Neural progenitor cell (in vitro differentiated cells): ENCODE measurements around the gene SKOR1.

DNA sequence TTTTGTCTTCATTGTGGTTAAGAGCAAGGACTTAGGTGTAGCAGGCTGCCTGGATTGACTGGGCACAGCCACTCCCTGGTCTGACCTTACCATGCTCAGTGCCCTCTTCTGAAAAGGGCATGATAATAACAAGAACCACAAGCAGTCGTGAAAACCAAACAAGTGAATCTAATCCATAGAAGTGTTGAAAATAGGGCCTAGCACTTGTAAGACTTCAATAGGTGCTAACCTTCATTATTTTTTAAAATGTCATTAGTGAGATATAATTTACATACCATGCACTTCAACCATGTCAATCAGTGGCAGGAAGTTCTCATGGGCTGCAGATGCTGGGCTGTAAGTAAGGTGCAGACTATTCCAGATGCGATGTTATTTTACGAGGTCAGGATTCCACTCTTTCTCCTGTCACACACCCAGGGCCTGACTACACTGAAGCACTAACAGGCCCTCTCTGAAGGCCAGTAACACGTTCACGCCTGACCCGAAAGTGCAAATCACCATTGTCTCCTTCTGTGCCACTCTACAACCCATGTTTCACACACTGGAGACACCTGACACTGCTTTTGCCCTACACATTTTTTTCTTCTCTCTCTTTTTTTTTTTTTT, 9.2 kb upstream of the SMAD3 start:
- RAMPAGE, long total RNA: no peak

DNA sequence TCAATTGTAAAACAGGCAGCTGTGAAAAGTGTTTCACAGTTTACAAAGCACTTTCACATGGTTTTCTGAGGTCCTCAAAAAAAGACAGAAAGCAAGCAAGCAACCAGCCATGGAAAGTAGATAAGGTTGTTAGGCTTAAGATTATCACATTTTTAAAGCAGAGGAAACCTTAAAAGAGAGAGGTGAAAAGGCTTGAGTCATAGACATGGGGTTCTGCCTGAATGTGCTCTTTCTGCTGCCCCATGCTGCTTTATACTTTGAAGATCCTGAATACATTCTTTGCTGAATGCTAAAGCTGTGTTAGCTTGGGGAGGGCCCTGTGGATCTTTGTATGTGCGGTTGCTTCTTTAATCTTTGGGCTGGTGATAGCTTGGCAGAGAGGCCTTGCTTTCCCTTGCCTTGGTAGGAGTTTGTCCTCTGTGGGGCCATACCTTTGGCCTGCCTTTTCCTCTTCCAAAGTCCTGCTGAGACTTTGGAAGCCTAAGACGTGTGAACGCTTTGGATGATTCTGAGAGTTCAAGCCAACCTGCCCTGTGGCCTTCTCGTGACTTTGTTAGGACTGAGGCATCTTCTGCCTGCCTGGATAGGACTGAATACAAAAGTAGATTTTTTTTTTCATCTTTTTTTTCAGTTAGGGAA, 2.7 kb downstream of the SMAD3 start:
- RAMPAGE, long total RNA: no peak

DNA sequence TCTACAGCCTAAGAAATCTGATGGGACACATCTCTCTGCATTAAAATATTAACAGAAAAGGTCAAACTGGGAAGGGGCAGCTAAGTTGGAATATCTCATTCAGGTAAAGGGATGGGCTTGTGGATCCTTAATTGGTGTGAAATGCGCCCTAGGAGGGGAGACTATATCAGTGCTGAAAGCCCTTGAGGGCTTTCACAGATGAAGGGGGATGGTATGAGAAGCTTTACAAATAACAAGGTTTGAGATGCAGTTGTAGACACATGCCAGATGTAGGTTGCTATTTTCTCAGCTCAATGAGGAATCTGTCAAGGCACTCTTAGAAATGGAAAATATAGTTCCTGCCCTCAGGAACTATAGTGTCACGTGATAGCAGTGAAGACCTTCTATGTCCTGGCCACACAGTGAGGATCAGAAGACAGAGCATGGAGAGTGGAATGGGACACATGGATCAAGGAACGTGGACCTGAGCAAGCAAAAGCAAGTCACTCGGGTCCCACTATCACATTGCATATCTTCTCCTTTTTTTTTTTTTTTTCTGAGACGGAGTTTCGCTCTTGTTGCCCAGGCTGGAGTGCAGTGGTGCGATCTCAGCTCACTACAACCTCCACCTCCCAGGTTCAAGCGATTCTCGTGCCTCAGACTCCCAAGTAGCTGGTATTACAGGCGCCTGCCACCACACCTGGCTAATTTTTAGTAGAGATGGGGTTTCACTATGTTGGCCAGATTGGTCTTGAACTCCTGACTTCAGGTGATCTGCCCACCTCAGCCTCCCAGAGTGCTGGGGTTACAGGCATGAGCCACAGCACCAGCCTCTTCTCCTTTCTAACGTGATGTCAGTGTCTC, 21.2 kb downstream of the SMAD3 start:
- RAMPAGE, long total RNA: no peak

DNA sequence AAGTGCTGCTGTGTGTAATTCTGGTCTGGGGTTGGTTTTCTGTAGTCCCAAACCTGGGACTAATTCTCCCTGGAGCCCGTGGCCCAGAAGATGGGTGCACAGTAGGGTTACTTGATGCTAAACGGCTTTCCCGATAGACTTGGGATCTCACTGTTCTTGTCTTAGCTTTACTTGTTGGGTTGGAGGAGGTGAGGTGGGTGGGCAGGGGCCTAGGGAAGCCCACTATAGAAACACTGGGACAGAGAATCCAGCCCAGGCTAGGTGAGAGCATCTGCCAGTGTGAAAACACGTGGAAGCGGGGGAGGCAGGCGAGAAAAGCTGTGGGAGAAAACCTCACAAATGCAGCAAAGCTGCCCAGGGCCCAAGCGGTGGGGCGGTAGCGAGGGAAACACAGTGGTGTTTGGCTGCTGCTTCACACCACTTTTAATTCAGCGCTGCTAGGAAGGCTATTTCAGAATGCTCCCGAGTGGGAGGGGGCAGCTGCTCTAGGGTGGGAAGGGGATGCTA, 22.8 kb downstream of the SMAD3 start:
- RAMPAGE, long total RNA: no peak

DNA sequence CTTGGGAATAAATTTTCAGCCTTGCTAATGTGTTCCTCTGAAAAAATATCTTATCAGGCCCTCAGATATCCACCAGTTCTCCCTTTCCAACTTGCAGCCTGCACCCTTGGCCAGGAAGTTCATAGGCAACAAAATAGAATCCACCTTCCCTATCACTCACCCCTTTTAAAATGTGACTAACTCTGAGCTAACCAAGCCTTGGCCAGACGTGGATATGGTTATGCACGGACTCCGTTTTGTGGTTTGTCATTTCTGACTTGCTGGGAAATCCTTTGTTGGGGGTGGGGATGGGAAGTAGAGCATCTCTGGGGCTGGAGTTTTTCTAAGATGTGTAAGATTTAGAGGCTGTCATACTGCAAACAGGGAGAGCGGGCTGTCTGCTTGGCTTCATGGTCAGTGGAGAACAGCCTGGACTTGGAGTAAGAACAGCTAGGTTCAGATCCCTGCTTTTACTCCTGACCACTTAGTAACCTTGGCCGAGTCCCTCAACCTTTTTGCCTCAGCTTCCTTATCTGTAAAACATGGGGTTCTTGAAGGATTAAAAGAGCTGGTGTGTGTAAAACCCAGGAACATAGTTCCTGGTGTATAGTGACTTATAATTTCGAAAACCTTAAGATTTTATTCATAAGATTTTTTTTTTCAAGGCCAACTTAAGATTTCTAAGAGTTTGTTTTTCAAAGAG, 62.6 kb downstream of the SMAD3 start:
- RAMPAGE, long total RNA: no peak

DNA sequence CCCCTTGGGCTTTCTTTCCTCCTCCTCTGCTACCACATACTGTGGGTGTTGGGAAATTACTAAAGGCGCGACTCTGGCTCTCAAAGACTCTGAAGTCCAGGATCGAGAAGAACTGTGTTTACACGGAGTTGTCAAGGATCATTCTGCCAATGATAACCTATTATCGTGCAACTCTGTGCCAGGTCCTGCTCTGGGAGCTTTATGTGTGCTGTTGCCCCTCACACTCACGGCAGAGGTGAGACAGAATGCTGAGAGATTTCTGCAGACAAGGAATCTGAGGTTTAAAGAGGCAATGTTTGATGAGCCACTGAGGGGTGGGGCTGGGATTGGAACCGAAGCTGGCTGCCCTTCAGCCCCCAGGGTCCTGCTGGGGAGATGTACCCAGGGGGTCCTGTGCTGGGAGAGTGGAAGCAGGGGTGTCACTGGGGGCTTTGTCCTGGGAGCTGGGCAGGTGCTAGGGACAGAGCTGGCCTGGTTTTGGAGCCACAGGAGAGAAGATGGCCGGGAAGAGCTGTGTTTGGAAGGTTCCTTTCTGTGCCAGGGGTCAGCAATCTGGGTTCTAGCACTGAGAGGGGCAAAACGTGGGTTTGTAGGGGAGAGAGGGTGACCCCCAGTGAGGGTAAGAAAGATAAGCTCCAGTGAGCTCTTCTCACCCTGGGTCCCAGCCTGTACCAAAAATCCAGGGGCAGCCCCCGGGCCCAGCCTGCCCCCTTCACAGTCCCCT, 69.4 kb downstream of the SMAD3 start:
- RAMPAGE, long total RNA: no peak

DNA sequence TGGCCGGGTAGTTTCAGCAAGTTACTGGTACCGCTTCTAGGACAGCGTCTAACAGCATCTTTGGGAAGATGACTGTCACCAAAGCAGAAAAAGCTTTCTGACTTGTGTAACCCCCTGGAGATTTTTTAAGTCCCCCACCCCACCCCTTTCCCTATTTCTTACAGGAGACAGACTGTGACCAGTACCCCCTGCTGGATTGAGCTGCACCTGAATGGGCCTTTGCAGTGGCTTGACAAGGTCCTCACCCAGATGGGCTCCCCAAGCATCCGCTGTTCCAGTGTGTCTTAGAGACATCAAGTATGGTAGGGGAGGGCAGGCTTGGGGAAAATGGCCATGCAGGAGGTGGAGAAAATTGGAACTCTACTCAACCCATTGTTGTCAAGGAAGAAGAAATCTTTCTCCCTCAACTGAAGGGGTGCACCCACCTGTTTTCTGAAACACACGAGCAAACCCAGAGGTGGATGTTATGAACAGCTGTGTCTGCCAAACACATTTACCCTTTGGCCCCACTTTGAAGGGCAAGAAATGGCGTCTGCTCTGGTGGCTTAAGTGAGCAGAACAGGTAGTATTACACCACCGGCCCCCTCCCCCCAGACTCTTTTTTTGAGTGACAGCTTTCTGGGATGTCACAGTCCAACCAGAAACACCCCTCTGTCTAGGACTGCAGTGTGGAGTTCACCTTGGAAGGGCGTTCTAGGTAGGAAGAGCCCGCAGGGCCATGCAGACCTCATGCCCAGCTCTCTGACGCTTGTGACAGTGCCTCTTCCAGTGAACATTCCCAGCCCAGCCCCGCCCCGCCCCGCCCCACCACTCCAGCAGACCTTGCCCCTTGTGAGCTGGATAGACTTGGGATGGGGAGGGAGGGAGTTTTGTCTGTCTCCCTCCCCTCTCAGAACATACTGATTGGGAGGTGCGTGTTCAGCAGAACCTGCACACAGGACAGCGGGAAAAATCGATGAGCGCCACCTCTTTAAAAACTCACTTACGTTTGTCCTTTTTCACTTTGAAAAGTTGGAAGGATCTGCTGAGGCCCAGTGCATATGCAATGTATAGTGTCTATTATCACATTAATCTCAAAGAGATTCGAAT, 63.9 kb downstream of the AAGAB start:
- RAMPAGE, long total RNA: no peak

- RAMPAGE, long total RNA: no peak
These were observed 55.7 kb upstream of the C15orf61 start for GRCh38 chr15:67465020-67465767.

DNA sequence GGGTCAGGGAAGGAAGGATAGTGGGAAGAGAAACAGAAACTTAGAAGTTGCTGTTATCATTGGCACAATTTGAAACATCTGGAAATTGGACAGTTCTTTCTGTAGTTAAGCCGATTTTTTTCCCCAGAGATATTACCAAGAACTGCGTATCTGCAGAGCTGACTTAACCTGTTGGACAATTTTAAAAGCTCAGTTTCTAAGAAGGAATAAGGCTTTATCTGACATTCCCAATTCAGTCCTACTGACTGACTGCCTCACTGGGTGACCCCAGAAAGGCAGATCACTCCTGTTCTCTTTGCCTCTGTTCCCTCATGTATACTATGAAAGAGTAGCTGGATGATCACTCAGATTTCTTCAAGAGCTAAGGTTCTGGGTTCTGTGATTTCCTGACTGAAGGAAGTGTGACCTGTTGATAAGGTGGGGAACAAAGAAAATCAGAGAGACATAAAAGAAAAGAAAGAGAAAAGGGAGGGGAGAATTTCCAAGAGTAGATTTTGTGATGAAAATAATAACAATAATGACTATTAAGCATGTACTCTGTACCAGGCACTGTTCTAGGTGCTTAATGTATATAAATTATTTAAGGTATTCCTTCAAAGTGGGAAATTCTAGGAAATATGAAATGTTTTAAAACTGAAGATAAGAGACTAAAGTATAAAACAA, 128.4 kb downstream of the MAP2K5 start:
- RAMPAGE, long total RNA: no peak

DNA sequence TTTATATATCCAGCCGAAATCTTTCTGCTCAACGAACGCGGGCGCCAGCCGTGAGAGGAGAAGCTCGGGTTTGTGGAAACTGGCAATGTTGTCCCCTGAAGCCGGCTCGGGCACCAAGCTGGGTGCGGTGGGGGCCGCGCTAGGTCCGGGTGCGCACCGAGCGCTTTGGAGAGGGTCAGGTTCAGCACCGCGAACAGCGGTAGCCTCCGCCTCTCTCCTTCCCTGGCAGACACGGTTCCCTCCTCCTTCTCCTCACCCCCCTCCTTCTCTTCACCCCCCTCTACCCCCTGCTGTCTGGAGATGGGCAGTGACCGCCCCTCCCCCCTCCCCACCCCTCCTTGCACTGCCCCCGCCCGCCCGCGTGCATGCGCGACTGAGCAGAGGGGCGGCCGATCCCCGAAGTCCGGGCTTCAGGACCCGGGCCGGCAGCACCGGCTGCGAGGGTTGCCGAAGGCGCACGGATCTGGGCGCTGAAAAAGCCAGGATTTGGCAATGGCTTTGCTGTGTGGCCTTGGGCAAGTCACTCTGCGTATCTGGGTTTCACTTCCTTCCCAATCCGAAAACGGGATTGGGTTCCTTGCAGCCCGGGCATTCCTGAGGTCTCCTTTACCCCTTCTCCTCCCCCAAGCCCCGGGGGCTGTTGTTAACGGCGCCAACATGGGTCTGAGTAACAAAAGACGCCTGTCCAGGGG, at the start of gene SKOR1:
SKOR1 (plus strand) TSS at position 399 of the 692 bp plus-strand sequence.
- RAMPAGE, long total RNA: no peak

GRCh38 chr15:67838780-67839501, 13.6 kb downstream of the SKOR1 start:
- RAMPAGE, long total RNA: no peak

- RAMPAGE, long total RNA: no peak
These were observed 16.1 kb downstream of the SKOR1 start for GRCh38 chr15:67841398-67841735.

- RAMPAGE, long total RNA: no peak
These were observed 59.2 kb downstream of the SKOR1 start for GRCh38 chr15:67884157-67885343.

DNA sequence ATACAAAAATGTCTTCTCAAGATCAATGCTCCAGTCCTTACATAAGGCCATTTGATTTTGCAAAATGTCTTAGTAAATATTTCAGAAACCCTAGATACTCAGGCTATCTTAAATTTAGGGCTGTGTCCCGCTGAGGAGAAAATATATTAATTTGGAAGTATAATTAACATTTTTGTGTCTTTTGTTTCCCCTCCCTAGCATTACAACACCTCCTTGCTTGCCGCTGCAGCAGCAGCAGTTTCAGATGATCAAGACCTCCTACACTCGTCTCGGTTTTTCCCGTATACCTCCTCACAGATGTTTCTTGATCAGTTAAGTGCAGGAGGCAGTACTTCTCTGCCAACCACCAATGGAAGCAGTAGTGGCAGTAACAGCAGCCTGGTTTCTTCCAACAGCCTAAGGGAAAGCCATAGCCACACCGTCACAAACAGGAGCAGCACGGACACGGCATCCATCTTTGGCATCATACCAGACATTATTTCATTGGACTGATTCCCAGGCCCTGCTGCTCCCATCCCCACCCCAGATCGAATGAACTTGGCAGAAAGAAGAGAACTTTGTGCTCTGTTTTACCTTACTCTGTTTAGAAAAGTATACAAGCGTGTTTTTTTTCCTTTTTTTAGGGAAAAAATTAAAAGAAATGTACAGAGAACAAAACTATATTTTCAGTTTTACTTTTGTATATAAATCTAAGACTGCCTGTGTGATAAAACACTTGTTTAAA, 17.6 kb downstream of the CALML4 start:
- RAMPAGE, long total RNA: no peak

GRCh38 chr15:68199580-68200326, 5.4 kb downstream of the CALML4 start:
- RAMPAGE, long total RNA: no peak

DNA sequence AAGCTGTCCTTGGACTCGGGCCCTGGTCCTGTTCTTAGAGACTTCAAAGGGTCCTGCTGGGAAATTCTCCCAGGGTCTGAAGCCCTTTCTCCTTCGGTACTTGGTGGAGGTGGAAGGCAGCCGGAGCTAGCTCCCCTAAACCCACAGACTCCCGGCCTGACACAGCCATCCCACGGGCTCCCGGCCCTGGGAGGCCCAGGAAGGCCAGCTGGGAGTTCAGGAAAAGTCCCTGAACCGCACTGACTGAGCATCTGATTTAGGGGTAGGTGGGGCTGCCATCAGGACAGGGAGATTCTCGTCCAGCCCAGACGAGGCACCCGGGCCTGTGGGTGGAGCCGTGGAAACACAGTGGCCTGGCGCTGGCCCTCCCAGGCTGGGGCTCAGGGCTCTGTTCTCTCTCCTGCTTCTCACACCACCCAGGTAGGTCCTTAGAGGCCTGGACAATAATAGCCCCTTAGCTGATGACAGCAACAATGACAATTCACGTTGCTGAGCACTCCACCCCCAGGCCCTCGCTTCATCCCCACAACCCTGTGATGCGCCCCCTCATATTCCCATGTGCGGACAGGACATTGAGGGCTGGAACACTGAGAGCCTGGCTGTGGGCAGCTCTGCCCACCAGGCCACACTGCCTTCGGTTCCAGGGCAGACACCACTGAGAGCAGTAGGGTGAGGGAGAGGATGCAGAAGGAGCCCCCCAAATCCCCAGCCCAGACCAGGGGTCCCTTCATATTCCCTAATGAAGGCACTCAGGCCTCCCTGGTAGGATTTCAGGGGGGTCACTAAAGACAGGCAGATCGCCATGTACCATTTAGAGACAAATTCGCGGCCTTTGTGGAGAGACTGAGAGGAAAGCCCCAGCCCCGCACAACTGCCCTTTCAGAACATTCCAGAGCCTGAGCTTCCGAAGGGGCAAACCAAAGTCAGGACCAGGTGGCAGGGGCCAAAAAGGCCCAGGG, 4.5 kb downstream of the CALML4 start:
- RAMPAGE, long total RNA: no peak

GRCh38 chr15:68205774-68206485, 798 bp upstream of the CALML4 start:
- RAMPAGE, long total RNA: no peak

- RAMPAGE, long total RNA: no peak
These were observed 4.7 kb upstream of the CALML4 start for GRCh38 chr15:68209722-68210275.

GRCh38 chr15:68368545-68369136, 63.3 kb downstream of the ITGA11 start:
- RAMPAGE, long total RNA: no peak

GRCh38 chr15:68407470-68407910, 24.5 kb downstream of the ITGA11 start:
- RAMPAGE, long total RNA: no peak